Mesenchymal stem cell of adipose (primary cell): Measurements from ENCODE around the gene ZNF778.

DNA sequence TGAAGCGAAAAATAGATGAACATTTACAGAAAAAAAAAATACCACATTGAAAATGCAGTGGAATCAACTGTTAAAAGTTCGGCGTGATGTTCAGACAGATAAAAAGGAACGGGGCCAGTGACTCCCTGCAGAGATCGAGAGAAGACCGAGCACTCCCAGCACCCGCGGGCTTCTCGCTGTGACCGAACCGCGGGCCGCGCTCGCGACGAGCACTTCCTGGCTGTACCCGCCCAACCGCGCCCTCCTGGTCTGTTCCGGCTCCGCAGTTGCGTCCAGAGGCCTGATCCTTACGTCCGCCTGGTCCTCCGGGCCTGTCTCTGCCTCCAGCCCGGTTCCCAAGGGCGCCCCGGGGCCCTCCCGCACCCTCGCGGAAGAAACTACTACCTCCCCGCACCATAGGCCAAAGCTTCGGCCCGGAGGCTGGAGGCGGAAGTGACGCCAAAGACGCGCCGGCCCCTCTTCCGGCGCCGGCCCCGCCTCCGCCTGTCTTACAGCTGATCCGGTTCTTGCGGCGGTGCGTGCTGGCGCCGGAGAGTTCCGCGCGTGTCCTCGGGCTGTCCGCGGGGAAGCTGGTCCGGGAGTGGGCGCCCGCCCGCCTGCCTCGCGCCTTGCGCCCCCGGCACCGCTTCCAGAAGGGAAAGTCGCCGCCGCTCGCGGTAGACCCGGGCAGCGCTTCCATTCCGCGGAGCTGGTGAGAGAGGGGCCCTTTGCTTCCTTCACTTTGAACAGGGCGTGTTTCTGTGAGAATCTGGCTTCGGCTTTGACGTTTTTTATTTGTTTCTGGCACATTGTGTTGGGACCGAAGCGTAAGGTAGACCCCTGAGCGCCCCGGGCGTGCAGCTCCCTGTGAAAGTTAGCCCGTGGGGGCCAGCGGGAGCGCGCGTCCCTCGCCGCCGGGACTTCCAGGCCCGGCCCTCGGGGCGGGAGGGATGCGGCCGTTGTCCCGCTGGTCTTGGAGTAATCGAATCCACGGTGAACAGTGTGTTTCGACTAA is at the start of gene ZNF778:
Gene ZNF778 (plus strand): TSS at position 484 of the 994 bp plus-strand sequence.
- CAGE, long polyA plus RNA = no peak

- CAGE, long polyA plus RNA = no peak
Observed at GRCh38 chr16:89246736-89247558, 29.4 kb downstream of the ZNF778 start.

DNA sequence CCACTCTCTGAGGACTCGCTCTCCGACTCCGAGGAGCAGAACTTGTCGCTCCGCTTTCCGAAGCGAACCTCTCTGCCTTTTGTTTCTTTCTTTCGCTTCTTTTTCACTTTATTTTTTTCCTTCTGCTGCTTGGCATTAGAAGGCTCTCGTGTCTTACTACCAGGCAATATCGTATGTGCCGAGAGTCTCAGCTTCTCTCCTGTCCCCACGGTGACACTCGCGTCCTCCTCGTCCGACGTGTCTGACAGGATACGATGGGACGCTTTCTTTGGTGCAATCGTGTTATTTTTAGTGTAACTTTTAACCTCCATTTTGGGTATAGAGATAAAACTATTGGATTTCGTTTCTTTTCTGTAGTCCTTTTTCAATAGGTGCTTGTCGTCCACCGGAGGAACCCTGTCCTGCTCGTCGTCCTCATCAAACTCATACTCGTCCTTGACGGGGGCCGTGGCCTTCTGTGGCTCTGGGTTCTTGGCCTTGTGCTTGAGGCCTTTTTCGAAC is 67.6 kb downstream of the ZNF778 start:
- CAGE, long polyA plus RNA = no peak

- CAGE, long polyA plus RNA = no peak
Observed at GRCh38 chr16:89295823-89296950, 78.7 kb downstream of the ZNF778 start.

DNA sequence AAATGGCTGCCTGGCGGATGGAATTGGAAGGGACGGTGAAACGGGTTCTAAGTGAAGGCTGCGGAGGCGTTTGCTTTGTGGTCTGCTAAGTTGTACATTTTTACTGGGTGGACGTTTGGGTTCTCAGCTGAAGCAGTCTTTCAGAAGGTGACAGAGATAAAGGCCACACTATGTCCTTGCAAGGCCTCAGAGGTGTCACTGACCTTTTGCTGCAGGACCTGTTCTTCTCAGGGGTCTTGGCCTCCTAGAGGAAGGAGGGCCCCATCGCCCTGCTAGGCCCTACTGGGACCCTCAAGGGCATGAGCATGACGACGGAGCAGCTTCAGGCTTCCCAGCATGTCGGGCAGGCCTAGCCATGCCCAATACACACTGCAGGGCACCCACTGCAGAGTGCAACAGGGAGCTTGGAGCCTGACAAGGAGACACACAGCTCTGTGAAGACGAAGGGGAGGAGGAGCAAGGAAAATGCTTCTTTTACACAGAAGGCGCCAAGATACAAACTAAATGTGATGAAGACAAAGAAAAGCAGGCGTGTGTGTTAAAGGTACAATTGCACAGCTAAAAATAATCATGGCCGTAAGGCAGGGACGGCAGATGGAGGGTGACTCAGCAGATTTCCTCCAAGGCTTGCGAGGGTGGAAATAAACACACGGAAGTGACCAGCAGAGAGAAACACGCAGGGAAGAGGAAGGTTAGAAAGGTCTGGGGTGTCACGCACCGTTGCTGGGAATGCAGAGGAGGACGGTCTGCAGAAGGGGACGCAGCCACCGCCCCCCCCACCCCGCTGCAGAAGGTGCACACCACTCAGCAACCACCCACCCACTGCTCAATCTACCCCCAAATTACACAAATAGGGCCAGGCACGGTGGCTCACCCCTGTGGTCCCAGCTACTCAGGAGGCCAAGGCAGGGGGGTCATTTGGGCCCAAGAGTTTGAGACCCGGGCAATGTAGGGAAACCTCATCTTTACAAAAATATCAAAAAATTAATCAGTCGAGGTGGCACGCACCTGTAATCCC is 108.4 kb downstream of the ZNF778 start:
- CAGE, long polyA plus RNA = no peak

DNA sequence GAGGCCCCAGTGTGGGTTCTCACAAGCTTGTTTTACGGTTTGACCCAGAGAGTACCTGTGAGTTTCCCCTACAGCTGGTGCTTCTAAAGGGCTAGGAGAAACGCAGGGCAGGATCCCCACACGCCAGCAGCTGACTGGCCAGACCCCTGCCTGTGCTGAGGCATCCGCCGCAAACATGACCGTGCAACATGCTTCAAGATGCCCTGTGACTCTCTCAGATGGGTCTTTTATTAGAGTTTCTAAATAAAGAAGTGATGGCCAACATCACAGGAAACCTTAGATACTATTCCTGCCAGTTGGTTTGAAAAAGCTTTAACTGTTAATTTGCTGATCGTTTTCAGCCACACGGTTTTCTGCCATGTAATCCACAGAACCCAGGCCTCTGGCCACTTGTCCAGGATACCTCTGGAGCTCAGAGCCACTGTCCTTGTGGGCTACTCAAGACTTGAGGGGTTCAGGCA is 118.3 kb downstream of the ZNF778 start:
- CAGE, long polyA plus RNA = no peak

- CAGE, long polyA plus RNA = no peak
Observed at GRCh38 chr16:89343504-89344207, 126.2 kb downstream of the ZNF778 start.

DNA sequence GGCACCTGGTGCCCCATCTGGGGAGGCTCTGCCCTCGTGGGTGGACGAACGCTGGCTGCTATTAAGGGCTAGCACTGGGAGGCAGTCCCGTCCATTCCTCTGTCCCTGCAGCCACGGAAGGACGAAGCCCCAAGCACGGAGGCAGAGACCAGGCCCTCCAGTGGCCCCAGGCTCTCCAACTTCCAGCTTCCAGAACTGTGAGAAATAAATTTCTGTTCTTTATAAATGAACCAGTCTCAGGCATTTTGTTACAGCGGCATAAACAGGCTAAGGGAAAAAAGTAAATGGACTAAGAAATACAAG is 127.8 kb downstream of the ZNF778 start:
- CAGE, long polyA plus RNA = no peak

GRCh38 chr16:89359180-89360247 is 130.8 kb downstream of the ANKRD11 start:
- CAGE, long polyA plus RNA = no peak

DNA sequence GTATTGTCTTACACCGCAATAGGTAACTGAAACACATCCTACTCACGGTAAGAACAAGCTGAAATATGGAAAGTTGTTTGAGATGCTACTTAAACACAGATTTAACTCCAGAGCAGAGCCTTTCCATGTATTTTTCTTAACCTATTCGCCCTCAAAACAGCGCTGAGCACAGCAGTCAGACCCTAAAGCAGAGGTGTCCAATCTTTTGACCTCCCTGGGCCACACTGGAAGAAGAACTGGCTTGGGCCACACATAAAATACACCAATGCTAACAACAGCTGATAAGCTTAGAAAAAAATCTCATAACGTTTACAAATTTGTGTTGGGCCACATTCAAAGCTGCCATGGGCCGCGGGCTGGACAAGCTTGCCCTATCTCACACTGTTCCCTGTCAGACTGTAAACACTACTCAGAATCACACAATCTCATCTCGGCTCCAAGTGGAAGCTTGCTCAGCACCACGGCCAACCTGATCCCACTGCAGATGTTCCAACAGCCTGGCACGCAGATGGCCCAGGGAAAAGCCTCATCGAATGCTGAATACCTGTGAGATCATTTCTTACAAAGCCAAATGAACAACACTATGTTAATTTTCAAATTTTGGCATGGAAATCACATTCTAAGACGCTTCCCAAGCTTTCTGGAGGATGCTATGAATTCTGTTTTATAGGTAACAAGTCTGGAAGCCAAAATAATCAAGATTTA is 125.8 kb downstream of the ANKRD11 start:
- CAGE, long polyA plus RNA = no peak

DNA sequence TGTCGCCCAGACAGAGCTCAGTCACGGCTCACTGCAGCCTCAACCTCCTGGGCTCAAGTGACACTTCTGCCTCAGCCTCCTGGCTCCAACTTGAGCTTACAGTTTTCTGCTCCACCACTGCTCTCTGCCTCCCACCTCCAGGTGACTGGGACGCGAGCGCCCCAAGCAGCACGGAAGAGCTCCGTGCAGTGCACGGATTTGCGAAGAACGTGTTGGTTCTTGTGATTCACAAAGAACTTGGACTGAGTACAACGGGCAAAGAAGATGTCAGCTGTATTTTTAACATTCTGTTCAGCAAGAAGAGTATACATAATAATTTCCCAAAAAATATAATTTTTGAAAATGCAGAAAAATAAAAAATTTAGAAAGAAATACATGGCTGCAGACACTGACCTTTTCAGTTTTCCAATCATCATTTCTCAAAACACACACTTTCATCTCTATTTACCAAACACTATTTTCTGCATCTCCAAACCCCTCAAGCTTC is 110.8 kb downstream of the ANKRD11 start:
- CAGE, long polyA plus RNA = no peak

DNA sequence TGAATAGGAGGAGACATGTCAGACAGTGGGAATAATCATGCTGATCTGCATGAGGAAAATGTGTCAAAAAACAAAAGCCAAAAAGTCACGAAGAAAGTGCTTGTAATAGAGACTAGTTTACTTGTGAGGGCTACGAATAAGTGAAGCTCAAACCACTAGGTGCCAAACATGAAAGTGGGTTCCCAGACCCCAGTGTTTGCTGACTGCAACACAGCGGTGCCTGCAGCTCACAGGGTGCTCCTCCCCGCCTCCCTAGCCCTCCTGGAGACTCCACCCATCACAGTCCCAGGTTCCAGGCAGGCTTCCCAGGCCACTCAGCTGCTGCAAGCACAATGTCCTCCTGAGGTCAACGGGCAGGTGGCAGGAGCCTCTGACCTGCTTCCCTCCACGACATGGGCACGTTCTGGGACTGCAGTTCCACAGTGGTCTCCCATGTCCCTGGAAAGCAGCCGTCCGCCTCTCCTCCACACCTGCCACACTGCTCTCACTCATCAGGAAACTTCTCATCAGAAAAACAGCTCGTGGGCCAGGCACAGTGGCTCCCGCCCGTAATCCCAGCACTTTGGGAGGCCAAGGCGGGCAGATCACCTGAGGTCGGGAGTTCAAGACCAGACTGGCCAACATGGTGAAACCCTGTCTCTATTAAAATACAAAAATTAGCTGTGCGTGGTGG is 96.4 kb downstream of the ANKRD11 start:
- CAGE, long polyA plus RNA = no peak

GRCh38 chr16:89398851-89399375 is 91.4 kb downstream of the ANKRD11 start:
- CAGE, long polyA plus RNA = no peak

DNA sequence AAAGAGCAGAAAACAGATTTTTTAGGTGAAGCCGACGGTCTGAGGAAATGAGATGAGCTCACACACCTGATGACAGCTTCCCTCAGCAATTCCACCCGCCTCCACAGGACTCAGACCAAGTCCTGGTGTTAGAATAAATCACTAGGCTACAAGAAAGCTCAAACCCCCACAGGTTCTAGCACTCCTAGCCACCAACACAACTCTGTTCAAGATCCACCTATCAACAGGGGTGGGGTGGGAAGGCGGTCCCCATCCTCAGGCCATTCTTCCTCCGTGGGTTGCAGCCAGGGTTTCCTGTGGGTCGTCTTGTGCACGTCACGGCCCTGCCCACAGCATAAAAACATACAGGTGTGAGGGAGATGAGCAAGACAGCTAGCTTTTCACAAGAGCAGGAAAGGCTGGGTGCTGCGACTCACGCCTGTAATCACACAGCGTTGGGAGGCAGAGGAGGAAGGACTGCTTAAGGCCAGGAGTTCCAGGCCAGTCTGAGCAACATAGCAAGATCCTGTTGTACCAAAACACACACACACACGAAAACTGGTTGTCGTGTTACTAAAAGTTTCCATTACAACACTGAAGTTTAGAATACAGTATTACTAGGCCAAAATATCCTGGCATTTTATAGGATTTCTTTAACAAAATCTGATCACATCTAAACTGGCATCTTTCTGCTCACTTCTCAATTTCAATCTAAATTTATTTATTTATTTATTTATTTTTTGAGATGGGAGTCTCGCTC is 81.1 kb downstream of the ANKRD11 start:
- CAGE, long polyA plus RNA = no peak

- CAGE, long polyA plus RNA = no peak
Observed at GRCh38 chr16:89452210-89452645, 38.1 kb downstream of the ANKRD11 start.

DNA sequence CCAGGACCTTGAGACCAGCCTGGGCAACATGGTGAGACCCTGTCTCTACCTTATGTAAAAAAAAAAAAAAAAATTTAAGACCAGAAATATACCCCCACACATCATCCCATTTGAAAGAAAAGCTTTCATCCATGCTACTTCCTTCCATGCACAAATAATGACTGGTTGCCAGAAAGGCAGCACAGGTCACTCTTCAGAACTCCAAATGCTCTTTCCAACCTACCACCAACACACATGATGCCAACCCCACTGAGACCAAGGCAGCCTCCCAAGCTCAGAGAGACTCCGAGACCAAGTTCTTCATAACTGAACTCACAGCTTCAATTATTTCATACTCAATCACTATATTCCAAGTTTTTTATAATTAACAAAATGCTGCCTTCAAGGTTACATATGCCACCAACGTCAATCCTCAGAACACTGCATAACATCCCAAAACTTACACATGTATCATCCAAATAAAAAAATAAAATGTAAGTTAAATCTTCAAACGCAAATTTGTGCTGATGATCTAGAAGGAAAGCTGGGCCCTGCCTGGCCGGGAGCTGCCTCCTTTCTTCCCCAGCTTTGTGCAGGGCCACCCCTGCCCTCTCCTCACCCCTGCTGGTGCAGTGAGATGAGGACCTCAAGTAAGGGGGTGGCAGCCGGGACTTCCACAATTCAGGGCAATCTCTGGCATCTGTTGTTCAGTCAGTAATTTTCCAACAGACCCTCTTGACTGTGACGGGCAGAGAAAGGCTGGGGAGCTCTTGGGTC is 15.8 kb downstream of the ANKRD11 start:
- CAGE, long polyA plus RNA = no peak

DNA sequence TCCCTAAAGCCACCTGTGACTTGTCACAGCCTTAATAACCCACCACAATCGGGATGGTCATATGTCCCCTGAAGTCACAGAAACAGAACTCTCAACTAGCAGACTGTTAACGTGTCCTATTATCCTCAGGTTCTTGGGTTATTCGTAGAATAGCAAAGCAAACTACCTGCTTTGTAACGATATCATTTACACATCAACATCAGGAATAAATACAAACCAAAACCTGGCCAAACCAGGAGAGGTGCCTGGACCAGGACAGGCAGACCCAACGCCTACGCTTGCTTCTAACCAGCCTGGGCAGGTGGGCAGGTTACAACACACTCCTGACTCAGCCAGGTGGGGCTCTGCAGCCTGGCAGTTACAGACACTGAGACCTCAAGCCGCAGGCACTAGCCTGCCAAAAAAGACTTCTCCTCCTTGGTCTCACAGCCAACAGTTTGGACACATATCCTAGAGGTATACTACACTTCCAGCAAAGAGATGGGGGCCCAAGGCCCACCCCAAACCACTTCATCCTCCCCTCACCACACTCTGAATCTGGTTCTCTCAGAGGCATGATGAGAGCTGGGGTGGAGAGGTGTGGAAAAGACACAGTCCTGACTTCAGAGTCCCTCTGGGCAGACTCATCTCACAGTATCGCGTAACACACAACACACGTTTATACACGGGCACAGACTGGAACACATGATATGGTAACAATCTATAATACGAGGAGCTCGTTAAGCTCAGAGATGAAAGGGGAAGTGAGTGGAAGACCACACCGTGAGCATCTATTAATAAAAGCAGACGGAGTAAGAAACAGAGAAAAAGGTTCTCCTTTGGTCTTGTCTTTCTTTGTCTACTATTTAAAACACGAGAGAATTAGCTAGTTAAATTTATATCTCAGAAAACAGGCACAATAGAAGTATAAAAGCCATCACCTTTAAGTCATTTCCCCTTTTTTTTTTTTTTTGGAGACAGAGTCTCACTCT is 13.8 kb downstream of the ANKRD11 start:
- CAGE, long polyA plus RNA = no peak

GRCh38 chr16:89523483-89524385 is 15.5 kb downstream of the SPG7 start:
- CAGE, long polyA plus RNA = no peak

DNA sequence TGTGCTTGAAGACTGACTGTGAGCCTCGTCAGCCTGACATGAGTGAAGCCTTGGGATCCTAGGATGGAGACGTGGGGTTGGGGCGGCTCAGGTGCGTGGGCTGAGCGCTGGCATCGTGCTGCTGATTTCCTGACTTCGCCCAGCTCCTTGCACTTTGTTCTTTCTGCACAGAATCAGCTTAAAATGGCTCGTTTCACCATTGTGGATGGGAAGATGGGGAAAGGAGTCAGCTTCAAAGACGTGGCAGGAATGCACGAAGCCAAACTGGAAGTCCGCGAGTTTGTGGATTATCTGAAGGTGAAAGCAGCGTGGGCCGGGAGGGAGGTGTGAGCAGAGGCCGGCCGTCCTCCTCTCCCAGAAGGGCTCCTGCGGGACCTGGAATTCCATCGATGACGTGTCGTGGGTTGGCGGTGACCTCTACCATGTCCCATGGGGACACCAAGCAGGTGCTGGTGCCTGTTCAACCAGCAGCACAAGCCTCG is 22.4 kb downstream of the SPG7 start:
- CAGE, long polyA plus RNA = no peak

DNA sequence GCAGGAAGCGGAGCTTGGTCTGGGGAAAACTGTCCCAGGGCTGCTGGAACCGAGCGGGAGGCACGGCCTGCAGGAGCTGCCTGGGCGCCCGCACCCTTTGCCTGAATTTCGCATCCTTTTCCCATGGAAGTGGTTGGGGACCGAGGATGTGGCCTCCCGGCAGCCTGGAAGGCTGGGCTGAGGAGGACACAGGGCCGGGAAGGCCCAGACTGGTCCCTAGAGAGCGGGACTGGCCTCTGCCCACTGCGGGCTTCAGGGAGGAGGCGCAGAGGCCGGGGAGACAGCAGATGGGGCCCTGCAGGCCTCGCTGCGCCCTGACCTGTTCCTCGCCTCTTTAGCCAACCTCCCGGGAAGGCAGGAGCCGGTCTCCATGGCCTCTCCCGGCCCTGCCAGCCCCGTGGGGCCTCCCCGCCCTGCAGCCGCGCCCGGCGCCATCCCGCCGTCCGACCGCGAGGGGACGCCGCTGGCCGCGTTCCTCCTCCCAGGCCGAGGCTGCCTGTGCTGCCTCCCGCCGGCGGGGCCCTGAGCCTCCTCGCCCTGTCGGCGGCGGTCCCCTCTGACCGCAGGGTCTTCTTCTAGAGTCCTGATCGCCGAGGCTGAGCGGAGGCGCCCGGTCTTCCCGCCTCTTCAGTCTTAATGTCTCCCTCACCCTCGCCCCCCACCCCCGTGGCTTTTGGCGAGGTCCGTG is 1.1 kb upstream of the CPNE7 start:
- CAGE, long polyA plus RNA = no peak